Esophagus muscularis mucosa (tissue), 4 donors: ENCODE data around the gene TRAFD1.

DNA sequence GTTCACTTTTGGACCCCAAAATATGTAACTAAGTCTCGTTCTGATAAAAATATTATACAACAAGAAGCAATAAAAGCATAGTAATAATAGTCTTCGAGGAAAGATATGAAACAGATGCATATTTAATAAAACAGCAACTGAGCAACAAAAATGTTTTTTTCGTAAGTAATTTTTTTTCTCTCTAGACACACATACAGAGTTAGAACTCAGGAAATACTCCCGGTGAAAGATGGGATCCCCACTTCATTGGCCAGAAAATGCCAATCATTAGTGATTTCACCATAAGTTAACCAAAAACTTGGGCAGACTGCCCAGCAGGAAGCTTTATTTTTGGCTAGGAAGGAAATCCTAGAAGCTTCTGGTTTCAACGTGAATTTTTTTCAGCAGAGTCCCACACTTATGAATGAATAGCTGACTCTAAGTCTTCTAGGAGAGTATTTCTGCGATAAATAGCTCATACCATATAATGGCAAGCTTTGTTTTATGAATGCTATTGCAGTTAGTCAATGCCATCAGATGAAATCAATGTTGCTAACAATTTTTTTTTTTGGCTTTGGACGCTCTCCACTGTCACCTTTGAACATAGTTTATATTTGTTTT, 9.7 kb downstream of the PPP1CC start:
- PRO-cap = no peak
- RAMPAGE, long total RNA, 4 experiments = no peak in any of the 4 experiments

DNA sequence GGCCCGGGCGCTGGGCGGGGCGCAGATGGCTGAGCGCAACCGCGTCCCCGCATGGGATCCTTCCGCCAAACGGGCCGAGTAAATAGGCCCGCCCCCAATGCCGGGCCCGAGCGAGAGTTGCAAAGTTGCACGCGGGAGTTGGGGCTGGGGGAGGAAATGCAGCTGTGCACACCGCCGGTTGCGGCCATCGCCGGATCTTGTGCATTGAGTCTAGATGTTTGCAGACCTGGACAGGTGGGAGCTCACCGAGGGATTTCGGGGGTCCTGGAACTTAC, 277 bp upstream of the PPP1CC start:
- PRO-cap = bidirectional peak, plus-strand start at position 137 of the sequence, minus-strand start outside the sequence
- RAMPAGE, long total RNA, 4 experiments = no peak in any of the 4 experiments

GRCh38 chr12:110776282-110776945, 33.7 kb upstream of the PPP1CC start:
- PRO-cap = no peak
- RAMPAGE, long total RNA, 4 experiments = no peak in any of the 4 experiments

- PRO-cap = no peak
- RAMPAGE, long total RNA, 4 experiments = no peak in any of the 4 experiments
Measured at GRCh38 chr12:110937139-110937566, 16.8 kb upstream of the MYL2 start.

- PRO-cap = no peak
- RAMPAGE, long total RNA, 4 experiments = no peak in any of the 4 experiments
Measured at GRCh38 chr12:111355138-111355626, 13.7 kb downstream of the PHETA1 start.

DNA sequence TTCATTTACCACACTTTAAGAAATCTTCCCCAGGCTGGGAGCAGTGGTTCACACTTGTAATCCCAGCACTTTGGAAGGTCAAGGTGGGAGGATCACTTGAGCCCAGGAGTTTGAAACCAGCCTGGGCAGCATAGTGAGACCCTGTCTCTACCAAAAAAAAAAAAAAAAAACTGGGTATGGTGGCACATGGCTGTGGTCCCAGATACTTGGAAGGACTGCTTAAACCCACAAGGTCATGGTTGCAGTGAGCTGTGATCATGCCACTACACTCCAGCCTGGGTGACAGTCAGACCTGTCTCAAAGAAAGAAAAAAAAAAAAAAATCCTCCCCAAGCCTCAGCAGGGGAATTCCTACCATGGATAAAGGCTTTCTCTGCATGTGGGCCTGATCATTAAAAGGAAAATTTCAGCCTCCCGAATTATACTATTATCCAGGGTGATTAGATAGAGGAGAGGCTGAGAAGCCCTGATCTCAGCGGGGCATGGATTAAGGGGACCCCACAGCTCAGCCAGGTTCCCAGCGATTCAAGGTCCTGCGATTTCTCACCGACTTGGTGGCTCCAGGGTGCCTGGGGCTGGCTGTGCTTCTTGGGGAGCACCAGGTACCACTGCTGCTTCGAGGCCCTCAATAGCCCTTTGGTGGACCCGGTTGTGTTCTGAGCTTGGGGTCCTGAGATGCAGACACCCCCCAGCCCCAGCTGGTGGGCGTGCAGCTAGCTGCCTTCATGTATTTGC, 5.5 kb downstream of the SH2B3 start:
- PRO-cap = no peak
- RAMPAGE, long total RNA, 4 experiments = no peak in any of the 4 experiments

- PRO-cap = bidirectional peak, plus-strand start at chr12:111440484, minus-strand start at chr12:111440337
- RAMPAGE, long total RNA, 4 experiments = start-site peak on the plus strand in 1 of 4 experiments, at chr12:111440102-111440264 at its widest, 5 reads per replicate
Measured at GRCh38 chr12:111439749-111440957, 34.4 kb downstream of the SH2B3 start.

- PRO-cap = no peak
- RAMPAGE, long total RNA, 4 experiments = no peak in any of the 4 experiments
Measured at GRCh38 chr12:111443607-111443923, 37.8 kb downstream of the SH2B3 start.

DNA sequence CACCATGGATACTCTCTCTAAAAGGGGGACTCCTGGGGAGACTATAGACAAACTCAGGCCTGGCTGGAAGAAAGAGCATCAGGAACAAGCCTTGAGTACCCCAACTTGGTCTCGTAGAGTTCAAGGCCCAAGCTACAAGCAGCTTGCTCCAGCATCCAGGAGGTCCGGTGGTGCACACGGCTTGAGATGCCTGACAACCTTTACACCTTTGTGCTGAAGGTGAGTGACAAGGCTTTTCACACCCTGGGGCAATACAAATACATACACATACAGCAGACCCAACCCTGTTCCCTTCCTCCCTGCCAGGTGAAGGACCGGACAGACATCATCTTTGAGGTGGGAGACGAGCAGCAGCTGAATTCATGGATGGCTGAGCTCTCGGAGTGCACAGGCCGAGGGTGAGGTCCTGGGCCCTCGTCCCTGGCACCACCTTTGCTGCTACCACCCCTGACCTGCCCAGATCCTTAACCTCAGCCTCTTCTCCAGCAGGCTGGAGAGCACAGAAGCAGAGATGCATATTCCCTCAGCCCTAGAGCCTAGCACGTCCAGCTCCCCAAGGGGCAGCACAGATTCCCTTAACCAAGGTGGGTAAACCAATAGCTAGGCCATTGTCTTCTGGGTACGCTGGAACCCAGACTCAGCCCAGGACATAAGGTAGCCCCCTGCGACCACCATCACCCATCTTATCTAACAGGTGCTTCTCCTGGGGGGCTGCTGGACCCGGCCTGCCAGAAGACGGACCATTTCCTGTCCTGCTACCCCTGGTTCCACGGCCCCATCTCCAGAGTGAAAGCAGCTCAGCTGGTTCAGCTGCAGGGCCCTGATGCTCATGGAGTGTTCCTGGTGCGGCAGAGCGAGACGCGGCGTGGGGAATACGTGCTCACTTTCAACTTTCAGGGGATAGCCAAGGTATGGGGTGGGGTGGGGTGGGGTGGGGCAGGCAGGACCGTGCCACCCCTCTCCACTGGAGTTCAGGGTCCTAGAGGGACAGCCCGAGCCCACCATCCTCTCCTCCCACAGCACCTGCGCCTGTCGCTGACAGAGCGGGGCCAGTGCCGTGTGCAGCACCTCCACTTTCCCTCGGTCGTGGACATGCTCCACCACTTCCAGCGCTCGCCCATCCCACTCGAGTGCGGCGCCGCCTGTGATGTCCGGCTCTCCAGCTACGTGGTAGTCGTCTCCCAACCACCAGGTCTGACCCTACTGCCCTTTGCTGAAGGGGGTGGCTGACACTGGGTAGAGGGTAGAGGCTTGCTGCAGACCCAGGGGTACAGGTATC, 41.4 kb downstream of the SH2B3 start:
- PRO-cap = no peak
- RAMPAGE, long total RNA, 4 experiments = no peak in any of the 4 experiments

- PRO-cap = no peak
- RAMPAGE, long total RNA, 4 experiments = no peak in any of the 4 experiments
Measured at GRCh38 chr12:111451515-111452409, 46.0 kb downstream of the SH2B3 start.

- PRO-cap = no peak
- RAMPAGE, long total RNA, 4 experiments = no peak in any of the 4 experiments
Measured at GRCh38 chr12:111452410-111453688, 47.1 kb downstream of the SH2B3 start.

GRCh38 chr12:111569851-111570607, 29.1 kb downstream of the ATXN2 start:
- PRO-cap = no peak
- RAMPAGE, long total RNA, 4 experiments = no peak in any of the 4 experiments

DNA sequence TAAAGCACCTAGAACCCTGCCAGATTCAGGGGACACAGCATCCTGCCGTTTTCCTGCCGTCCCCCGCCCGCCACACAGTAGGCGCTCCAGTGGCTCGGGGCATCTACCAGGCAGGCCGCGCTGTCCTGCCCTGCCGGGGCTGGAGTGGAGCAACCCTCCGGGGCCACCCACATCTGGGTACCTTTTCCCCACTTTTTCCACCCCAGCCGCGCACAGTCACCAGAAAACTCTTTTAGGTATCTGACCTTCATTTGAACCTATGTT, 747 bp upstream of the ATXN2 start:
- PRO-cap = bidirectional peak, plus-strand start at position 89 of the sequence, minus-strand start at position 105 of the sequence; unidirectional peak, minus-strand start at position 146 of the sequence
- RAMPAGE, long total RNA, 4 experiments = no peak in any of the 4 experiments

- PRO-cap = no peak
- RAMPAGE, long total RNA, 4 experiments = no peak in any of the 4 experiments
Measured at GRCh38 chr12:111682792-111683551, 2.8 kb downstream of the BRAP start.

GRCh38 chr12:111993584-111994360, 19.2 kb downstream of the TMEM116 start:
- PRO-cap = no peak
- RAMPAGE, long total RNA, 4 experiments = no peak in any of the 4 experiments

- PRO-cap = bidirectional peak, plus-strand start at chr12:112125560, minus-strand start at chr12:112125355; unidirectional peak, plus-strand start at chr12:112125930
- RAMPAGE, long total RNA, 4 experiments = start-site peak on the plus strand in 4 of 4 experiments, at chr12:112125533-112125563 at its widest, 204 to 376 reads per replicate
Measured at GRCh38 chr12:112125017-112126315, at the start of gene TRAFD1. TRAFD1 (plus strand) TSS chr12:112125560.

GRCh38 chr12:112149446-112150062, 24.2 kb downstream of the TRAFD1 start:
- PRO-cap = no peak
- RAMPAGE, long total RNA, 4 experiments = no peak in any of the 4 experiments

GRCh38 chr12:112907379-112907829, 642 bp downstream of the OAS1 start:
- PRO-cap = no peak
- RAMPAGE, long total RNA, 4 experiments = no peak in any of the 4 experiments

DNA sequence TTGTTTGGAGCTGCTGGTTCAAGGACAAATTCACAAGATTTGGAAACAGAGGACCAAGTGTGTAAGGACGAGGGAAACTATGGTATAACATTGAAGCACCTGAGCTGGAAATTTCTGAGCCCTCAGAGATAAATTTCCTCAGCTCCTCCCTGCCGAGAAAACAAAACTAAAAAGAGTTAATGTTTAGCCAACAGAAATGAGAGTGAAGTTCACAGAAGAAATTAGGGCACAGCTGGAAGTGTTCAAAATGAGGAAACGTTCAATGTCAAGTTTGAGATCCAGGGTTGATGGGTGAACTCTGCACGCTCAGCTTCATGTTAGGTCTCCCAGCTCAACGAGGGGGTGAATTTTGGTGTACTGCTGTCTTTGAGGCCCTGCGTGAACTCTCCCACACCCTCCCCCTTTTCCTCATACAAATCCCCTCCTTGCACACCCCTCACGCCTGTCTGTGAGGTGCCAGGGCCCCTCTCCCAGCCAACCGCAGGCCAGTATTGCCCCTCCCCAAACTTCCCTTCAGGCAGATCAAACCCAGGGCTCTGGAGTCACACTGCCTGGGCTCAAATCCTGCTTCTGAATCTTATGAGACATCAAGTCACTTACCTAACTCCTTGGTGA, 13.3 kb upstream of the OAS3 start:
- PRO-cap = no peak
- RAMPAGE, long total RNA, 4 experiments = no peak in any of the 4 experiments

DNA sequence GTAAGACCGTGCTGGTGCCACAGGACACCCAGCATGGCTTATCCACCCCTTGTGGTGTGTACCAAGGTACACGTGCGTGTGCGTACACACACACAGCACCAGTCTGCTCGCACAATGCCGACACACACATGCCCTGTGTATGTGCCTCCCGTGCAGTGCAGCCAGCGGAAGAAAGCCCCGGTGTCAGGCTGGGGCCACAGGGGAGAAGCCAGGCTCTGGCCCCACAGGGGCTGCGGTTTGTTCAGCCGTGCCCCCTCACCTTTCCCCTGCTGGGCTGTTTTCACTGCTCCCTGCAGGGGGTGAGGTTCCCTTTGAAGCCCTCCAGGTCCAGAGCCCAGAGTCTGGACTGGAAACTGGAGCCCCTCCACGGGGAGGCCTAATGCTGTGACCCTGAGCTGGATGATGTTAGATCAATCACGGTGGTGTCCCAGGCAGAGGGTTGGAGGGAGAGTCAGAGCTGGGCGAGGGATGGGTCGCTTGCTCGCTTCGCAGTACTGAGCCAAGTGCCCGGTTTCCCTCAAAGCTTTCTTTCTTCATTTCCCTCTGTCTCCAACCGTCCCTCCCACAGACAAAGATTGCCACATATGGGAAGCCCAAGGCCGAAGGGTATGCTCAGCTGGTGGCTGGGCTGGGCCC, 6.2 kb downstream of the DTX1 start:
- PRO-cap = no peak
- RAMPAGE, long total RNA, 4 experiments = no peak in any of the 4 experiments